Bronchus (tissue), 1 donor: ENCODE data around the gene CCDC87.

GRCh38 chr11:66216289-66216881 is 41.1 kb upstream of the KLC2 start:
- PRO-cap, result no peak

DNA sequence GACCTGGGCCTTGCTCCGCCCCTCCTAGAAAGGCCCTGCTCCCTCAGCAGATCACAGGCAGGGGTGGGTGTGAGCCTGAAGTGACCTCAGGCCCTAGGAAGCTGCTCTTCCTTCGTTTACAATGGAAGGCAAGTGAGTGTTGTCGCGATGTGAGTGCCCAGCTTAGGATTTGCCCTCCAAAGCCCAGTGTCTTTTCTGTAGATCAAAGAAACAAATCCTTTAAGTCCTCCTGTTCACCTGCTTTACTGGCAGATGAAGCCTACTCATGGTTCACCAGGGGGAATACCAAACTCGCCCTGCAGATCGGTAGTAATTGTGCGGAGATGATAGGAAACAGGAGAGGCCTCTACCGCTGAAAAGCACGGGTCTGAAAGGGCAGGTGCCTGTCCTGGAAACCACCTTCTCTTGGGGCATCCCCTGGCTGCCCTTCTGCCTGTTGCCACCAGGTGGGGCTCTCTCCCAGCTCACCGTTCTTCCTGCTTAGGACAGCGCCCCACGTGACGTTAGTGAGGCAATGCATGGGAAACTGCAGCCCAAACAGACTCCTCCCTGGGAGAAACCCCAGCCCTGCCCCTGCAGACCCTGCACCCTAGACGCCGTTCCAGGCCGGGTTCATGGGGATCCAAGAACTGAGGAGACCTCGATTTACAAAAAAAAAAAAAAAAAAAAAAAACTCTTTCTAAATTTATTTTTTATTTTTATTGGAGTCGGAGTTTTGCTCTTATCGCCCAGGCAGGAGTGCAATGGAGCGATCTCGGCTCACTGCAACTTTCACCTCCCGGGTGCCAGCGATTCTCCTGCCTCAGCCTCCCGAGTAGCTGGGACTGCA is 34.9 kb upstream of the KLC2 start:
- PRO-cap, result unidirectional peak, plus-strand start at position 445 of the sequence

GRCh38 chr11:66440122-66440638 is 1.5 kb upstream of the MRPL11 start:
- PRO-cap, result no peak

DNA sequence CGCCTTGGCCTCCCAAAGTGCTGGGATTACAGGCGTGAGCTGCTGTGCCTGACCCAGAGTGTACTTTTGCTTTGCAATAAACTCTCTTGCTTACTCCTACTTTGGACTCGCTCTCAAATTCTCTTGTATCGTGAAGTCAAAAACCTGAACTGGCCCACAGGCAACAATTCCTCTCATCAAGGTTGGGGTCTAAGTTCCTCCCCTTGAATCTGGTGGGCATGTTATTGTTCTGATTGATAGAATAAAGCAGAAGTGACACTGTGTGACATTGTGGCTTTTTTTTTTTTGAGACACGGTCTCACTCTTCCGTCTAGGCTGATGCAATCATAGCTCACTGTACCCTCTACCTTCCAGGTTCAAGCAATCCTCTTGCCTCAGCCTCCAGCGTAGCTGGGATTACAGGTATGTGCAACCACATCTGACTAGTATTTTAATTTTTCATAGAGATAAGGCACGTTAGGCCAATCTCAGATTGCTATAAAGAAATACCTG is 8.9 kb upstream of the PELI3 start:
- PRO-cap, result no peak

DNA sequence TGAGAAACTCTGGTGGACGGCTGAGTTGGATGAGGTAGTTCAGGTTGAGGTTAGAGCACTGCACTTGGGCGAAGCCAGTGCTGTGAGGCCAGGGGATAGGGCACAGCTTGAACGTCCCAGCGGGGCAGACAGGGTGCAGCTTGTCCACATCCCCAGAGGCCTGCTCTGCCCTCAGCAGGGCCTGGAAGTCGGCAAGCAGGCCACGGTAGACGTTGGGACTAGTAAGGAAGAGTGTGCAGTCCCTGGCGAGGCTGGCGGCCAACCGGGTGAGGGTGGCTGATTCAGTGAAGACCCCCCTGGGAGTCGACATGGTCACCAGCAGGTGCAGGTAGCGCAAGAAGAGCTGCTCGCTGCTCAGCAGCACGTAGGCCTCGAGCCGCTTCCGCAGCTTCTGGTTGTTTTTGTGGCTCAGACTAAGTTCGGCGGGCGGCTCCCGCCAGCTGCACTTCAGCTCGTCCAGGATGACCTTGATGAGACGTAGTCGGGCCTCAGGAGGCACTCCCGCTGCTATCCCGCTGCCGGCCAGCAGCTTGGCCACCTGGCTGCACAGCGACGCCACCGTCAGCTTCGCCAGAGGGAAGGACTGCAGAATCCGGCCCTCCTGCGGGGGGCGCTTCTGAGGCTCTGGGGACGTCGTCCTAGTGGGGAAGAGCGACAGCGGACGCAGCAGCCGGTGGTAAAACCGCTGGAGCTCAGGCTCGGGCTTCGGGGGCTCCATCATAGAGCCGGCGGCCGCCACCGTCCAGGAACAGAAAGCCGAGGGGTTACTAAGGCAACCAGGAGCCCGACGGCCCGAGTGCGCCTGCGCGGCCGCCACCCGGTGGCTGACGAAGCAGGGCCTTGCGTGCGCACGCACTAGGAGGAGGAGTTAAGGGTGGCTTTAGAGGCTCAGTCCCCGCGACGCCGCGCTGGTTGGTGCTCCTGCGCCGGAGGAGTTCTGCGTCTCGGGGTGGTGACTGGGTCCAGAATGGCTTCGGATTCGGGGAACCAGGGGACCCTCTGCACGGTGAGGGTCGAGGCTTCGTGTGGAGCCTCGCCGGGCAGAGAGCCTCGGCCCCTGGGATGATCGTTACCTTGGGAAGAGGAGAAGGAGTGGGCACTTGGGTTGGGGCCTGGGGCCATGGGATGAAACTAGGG is at the start of gene CCDC87:
CCDC87 (minus strand) TSS at position 769 of the 1,137 bp plus-strand sequence.
- PRO-cap, result bidirectional peak, plus-strand start at position 891 of the sequence, minus-strand start at position 750 of the sequence

GRCh38 chr11:66699446-66699929 is 21.8 kb upstream of the RBM4B start:
- PRO-cap, result no peak

GRCh38 chr11:66701640-66702098 is 24.0 kb upstream of the RBM4B start:
- PRO-cap, result no peak

GRCh38 chr11:66707084-66707861 is 21.7 kb downstream of the SPTBN2 start:
- PRO-cap, result unidirectional peak, plus-strand start at chr11:66707384

GRCh38 chr11:66726784-66727956 is 1.8 kb downstream of the SPTBN2 start:
- PRO-cap, result unidirectional peak, plus-strand start at chr11:66727547; unidirectional peak, plus-strand start at chr11:66727716

- PRO-cap, result no peak
Measured at GRCh38 chr11:66845760-66846346, 2.6 kb downstream of the RCE1 start.

DNA sequence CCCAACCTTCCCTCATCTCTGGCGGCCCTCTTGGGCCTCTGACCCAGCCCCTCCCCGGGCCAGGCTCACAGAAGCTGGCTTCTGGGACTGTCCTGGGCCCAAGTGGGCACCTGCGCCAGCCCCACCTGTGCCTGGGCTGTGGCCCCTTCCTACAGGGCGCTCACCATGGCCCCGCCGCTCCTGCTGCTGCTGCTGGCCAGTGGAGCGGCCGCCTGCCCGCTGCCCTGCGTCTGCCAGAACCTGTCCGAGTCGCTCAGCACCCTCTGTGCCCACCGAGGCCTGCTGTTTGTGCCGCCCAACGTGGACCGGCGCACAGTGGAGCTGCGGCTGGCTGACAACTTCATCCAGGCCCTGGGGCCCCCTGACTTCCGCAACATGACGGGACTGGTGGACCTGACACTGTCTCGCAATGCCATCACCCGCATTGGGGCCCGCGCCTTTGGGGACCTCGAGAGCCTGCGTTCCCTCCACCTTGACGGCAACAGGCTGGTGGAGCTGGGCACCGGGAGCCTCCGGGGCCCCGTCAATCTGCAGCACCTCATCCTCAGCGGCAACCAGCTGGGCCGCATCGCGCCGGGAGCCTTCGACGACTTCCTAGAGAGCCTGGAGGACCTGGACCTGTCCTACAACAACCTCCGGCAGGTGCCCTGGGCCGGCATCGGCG is 848 bp downstream of the LRFN4 start:
- PRO-cap, result no peak

DNA sequence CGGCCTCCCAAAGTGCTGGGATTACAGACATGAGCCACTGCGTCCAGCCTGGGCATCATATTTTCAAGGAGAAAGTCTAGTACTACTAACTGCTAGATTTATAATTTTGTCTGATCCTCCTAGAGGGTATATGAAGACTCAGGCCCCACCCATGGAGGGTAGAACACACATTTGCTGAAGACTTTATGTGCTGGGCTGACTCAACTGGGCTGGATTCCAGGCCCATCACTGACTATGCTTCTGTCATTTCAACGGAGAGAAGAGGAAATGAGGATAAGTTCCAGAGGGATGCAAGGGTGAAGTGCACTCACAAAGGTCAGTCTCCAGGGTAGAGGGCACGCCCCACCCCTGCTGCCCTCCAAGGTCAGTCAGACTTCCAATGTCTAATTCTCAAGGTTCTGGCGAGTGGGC is 7.5 kb upstream of the C11orf86 start:
- PRO-cap, result no peak

DNA sequence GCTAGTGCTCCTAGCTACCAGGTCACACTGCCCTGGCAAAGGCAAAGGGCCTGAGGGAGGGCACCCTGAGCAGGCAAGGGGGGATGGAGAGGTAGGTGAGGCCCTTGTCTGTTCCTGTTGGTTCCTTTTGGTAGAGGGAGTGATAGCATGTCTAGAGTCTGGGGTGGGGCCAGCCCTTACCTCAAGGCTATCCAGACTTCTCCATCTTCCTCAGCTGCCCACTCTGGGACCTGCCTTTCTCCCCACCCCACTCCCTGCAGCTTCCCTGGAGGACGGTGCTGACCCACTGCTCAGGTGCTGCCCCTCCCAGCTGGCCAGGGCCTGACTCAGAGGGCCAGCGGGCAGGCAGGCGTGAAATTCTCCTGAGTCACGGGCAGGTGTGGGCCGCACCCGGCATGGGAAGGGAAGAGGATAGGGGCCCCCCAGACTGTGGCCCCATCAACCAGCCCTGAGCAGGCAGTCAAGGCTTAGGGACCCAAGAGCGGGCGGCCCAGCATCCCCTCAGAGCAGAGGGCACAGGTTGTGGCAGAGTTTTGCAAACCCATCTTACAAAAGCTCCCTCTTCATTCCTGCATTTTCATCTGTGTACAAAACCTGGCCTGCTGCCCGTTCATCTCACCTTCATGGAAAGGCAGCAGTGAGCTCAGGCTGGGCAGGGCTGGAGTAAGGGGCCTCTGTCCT is 5.9 kb downstream of the RHOD start:
- PRO-cap, result no peak

GRCh38 chr11:67077241-67077747 is 20.6 kb downstream of the RHOD start:
- PRO-cap, result no peak

GRCh38 chr11:67181206-67181535 is 62.1 kb downstream of the KDM2A start:
- PRO-cap, result no peak

DNA sequence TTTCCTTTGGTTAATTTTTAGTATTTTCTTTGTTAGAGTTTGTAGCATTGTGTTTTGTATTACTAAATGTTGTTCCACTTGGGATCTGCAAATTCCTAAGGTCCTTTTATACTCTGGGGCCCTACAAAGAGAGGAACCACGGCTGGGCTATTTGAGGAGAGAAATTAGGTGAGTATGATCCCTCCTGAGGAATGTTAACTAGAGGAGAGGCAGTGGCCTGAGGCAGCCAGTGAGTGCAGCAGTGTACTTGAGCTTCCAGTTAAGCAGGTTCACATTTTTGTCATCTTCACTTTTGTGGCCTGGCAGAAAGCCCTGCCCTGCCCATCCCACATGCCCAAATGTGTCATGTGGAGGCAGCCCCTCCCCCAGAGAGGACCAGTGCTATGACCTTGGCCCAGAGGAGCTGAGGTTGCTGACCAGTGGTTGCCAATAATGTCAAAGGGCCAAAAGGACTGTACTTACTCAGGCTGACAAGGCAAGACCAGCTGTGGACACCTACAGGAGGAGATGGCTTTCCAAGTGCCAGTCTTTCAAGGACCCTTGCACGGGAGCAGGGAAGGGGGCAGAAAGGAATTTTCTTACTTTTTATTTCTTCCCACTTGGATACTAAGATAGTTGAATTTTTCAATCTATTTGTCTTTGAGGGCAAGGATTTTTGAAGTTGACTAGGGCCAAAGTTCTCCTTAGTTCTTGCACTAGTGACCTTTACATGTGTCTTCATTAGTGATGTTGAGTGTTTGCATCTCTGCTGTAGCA is 17.6 kb upstream of the GRK2 start:
- PRO-cap, result no peak

DNA sequence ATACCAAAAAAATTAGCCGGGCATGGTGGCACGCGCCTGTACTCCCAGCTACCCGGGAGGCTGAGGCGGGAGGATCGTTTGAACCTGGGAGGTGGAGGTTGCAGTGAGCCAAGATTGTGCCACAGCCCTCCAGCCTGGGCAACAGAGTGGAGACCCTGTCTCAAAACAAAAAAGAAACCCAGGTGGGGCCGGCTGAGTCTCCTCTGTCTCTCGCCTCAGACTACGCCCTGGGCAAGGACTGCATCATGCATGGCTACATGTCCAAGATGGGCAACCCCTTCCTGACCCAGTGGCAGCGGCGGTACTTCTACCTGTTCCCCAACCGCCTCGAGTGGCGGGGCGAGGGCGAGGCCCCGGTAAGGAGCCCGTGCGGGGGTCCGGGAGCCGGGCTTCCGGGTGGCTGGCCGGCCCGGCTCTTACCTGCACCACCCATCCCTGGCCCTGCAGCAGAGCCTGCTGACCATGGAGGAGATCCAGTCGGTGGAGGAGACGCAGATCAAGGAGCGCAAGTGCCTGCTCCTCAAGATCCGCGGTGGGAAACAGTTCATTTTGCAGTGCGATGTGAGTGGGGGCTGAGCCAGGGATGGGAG is 4.4 kb upstream of the ANKRD13D start:
- PRO-cap, result no peak

DNA sequence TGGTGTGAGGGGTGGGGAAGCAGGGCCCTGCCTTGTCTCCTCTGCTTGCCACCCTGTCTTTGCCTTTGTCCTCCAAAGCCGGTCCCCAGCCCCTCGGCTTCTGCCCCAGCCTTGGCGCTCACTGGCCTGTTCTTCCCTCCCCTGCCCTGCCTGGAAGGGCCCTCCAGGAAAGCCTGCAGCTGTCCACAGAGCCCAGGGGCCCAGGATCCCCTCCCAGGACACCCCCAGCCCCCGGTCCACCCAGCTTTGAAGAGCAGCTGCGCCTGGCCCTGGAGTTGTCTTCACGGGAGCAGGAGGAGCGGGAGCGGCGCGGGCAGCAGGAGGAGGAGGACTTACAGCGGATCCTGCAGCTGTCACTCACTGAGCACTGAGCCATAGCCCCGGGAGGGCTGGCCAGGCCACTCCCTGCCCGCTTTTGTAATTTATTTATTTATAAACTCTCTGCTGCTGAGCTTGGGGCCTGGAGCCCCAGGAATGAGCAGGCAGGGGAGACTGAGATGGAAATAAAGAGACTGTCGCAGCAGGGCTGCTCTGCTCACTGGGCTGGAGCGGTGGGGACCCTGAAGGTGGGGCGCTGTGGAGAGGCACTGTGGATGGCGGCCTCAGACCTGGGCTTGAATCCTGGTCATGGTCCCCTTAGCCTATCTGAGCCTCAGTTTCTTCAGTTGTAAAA is 1.2 kb upstream of the SSH3 start:
- PRO-cap, result bidirectional peak, plus-strand start at position 450 of the sequence, minus-strand start at position 359 of the sequence

GRCh38 chr11:67316958-67317989 is 13.9 kb downstream of the SSH3 start:
- PRO-cap, result bidirectional peak, plus-strand start at chr11:67317291, minus-strand start at chr11:67317254; bidirectional peak, plus-strand start at chr11:67317890, minus-strand start at chr11:67317454

DNA sequence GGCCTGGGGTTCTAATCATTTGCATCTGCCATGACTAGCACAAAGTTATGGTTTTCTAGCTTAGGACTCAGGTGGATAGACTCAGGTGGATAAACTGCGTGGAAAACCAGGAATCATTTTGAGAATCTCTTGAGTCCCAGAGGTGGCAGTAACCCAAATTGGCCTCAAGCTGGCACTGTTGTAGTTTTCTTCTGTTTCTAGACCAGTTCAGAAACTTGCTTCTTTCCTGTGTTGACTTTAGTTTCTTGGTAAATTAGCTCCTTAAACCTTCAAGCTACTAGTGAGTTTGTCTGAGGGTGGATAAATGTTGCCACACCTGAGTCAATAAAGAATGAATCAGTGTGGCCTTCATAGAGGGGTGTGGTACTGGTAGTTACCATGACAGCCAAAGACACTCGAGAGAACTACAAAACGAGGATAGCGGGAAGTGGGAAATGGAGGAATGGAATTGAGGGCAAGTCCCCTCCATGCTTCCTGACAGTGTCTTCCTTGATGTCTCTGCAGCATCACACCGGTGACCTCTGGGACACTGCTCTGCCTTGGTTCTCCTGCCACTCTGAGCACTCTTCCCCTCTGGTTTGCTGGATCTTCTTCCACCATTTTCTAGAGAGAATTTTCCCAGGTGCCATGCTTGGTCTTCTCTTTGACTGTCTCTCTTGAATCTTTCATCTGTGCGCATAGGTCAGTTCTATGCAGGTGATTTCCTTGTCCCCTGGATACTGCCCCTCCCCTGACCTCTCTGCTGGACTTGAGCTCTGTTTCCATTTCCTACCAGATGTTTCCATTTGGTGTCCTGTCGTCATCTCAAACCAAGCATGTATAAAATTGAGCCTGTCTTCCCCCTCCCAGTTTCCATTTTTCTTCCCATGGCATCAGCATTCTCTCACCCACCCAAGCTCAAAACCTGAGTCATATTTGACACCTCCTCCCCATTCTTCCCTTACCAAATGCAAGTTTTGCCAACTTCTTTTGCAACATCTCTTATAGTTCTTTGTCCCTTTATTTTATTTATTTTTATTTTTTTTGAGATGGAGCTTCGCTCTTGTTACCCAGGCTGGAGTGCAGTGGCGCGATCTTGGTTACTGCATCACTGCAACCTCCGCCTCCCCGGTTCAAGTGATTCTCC is 7.1 kb downstream of the POLD4 start:
- PRO-cap, result no peak